Tibial nerve (tissue), 3 donors: Measurements from ENCODE around the genes COPRS, TMEM98 and CCL8.

- PRO-cap = unidirectional peak, minus-strand start at chr17:31859244; unidirectional peak, minus-strand start at chr17:31859288
- RAMPAGE, long total RNA, 3 experiments = no peak in any of the 3 experiments
Measured at GRCh38 chr17:31859093-31859768, at the start of gene COPRS. TSS of gene COPRS (minus strand) at chr17:31859244.

GRCh38 chr17:31999947-32000384, 7.2 kb upstream of the LRRC37B start:
- PRO-cap = no peak
- RAMPAGE, long total RNA, 3 experiments = no peak in any of the 3 experiments

DNA sequence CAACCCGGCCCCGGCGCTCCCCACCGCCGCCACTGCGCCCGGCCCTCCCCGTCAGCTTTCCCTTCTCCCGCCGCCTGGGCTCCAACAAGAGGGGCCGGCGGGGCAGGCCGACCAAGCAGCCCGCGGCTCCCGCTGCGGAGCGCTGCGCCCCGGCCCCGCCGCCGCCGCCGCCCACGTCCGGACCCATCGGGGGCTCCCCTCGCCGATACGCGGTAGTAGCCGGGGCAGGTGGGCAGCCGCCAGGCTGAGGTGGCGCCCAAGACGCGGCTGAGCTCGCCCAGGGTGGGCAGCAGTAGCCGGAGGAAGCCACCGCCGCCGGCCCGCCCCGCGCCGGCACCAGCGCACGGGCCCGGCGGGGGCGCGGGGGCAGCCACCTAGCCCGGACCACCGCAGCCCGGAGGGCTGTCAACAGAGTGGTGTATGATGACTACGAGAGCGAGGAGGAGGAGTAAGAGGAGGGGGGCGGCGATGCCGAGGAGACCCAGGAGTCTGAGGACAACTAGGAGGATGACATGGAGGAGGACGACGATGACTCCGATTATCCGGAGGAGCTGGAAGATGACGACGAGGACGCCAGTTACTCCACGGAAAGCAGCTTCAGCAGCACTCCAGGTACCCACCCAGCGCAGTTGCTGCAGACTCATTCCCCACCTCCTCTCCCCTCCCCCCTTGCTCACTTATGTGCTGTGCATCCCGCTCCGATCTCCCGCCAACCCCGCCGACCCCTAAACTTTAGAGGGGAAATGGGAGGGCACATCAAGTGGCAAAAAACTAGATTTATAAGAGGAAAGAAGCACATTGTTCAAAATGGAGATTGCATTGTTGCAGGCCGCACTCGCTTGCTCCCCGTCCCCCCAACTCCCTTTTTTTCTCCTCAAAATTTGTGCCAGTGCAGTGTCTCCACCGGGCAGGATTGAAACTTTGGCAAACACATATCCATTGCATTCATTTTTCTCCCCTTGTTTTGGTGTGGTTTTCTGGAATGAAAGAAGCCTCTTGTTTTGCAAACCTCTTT, 645 bp downstream of the LRRC37B start:
- PRO-cap = unidirectional peak, minus-strand start at position 663 of the sequence
- RAMPAGE, long total RNA, 3 experiments = start-site peak on the plus strand in 2 of 3 experiments, centred at positions 507 to 513 of the sequence, 7 reads per replicate

GRCh38 chr17:32047042-32048127, 40.2 kb downstream of the LRRC37B start:
- PRO-cap = no peak
- RAMPAGE, long total RNA, 3 experiments = no peak in any of the 3 experiments

- PRO-cap = bidirectional peak, plus-strand start at chr17:32142512, minus-strand start at chr17:32142169
- RAMPAGE, long total RNA, 3 experiments = no peak in any of the 3 experiments
Measured at GRCh38 chr17:32141968-32142227, 404 bp upstream of the RHOT1 start.

DNA sequence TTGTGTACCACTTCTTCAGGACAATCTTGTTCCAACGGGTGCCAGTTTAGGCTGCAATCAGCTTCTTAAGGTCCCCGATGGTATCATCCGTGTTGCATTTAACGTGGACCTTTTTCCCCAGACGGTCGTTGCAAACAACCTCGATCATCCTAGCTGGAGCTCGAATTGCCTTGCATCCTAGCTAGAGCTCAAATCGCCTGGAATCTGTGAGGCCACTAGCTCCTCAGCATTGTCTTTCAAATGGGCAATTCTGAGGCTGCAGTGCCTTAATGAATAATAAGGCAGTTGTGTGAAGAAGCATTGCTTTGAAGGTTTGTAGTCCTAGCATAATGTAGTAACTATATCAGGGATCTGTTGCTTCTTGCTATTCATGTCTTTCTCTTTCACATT, 37.7 kb upstream of the RHBDL3 start:
- PRO-cap = no peak
- RAMPAGE, long total RNA, 3 experiments = no peak in any of the 3 experiments

DNA sequence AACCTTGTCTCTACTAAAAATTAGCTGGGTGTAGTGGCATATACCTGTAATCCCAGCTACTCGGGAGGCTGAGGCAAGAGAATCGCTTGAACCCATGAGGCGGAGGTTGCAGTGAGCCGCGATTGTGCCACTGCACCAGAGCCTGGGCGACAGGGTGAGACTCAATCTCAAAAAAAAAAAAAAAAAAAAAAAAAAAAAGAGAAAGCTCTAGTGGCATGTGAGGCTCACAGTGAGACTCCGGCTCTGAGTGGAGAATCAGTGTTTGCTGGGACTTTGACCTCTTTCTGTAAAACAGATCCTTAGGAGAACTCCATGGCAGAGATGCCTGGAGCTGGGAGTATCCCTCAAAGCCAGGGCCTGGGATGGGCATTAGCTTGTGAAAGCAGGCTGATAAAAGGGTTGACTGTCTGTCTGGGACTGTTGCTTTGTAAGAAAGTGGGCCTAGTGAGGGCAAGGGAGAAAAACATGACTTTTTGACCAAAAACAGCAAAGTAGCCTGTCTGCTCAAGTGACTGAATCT, 46.4 kb downstream of the ZNF207 start:
- PRO-cap = no peak
- RAMPAGE, long total RNA, 3 experiments = no peak in any of the 3 experiments

DNA sequence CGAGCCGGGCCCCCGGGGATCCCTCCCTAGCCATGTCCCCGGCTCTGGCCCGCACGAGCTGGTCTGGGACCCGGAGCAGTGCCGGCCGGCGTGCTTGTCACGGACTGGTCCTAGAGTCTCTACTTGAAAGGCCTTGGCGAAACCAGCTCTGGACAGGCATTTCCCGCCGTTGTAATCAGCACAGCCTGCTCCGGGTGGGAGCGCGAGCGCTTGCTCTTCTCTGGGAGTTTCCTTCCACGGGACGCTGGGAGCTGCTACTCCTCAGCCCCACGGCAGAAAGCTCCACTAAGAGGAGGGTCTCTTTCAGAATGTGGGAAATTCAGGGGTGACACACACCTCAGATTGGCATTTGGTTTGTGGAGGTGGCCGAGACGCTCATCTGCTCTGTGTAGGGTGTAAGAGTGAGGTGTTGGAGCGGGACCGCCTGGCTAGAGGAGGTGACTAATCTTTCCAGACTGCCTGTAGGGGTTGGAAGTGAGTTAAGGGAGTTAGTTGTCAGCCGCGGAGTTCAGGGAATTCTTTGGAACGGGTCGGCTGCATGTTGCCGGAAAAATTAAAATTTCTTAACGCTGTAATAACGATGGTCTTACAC, 662 bp downstream of the PSMD11 start:
- PRO-cap = no peak
- RAMPAGE, long total RNA, 3 experiments = no peak in any of the 3 experiments

- PRO-cap = no peak
- RAMPAGE, long total RNA, 3 experiments = start-site peak on the minus strand in 1 of 3 experiments, at chr17:32555696-32555796 at its widest, 9 reads per replicate
Measured at GRCh38 chr17:32555527-32556632, 69.1 kb downstream of the CDK5R1 start.

GRCh38 chr17:32569225-32569968, 82.6 kb downstream of the CDK5R1 start:
- PRO-cap = no peak
- RAMPAGE, long total RNA, 3 experiments = no peak in any of the 3 experiments

GRCh38 chr17:32600107-32601338, 113.7 kb downstream of the CDK5R1 start:
- PRO-cap = no peak
- RAMPAGE, long total RNA, 3 experiments = no peak in any of the 3 experiments

- PRO-cap = no peak
- RAMPAGE, long total RNA, 3 experiments = start-site peak on the minus strand in 1 of 3 experiments, at chr17:32736188-32736477 at its widest, 5 reads per replicate
Measured at GRCh38 chr17:32736189-32736544, 140.8 kb downstream of the MYO1D start.

DNA sequence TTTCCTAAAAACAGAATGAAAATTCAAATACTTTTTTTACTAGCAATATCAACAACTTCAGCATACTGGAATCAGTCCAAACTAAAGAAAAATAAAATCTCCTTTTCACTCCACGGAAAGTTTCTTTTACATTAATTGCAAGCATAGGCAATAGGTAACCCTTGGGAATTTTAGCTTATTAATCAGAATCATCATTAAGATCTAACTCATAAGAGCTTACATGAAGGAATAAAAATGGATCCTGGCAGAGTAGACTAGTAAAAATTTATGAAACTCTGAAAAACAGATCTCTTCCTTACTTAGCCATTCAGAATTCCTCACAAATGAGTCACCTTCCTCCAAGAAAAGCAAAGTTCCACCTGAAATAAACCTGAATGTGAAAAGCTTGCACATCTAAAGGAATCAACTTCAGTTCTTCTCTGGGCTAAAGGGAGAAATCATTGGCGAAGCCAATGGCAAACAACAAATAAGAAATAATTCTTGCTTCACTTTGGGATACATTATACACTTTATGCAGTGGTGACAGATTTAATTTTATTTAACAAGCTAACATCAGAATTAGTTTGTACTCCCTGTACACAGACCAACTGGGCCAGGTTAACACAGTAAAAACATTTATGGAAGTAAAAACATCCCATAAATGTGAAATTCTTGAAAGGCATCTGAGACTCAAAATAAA, 22.7 kb downstream of the MYO1D start:
- PRO-cap = no peak
- RAMPAGE, long total RNA, 3 experiments = no peak in any of the 3 experiments

GRCh38 chr17:32877526-32877824, 551 bp upstream of the MYO1D start:
- PRO-cap = no peak
- RAMPAGE, long total RNA, 3 experiments = no peak in any of the 3 experiments

GRCh38 chr17:32927576-32928935, at the start of gene TMEM98:
TSS of gene TMEM98 (plus strand) at chr17:32928153.
- PRO-cap = unidirectional peak, plus-strand start at chr17:32927810; bidirectional peak, plus-strand start at chr17:32928153, minus-strand start at chr17:32927966
- RAMPAGE, long total RNA, 3 experiments = start-site peak on the plus strand in 3 of 3 experiments, at chr17:32928172-32928221 at its widest, 186 to 562 reads per replicate

- PRO-cap = no peak
- RAMPAGE, long total RNA, 3 experiments = no peak in any of the 3 experiments
Measured at GRCh38 chr17:33803583-33804117, 451.4 kb upstream of the CCL2 start.

DNA sequence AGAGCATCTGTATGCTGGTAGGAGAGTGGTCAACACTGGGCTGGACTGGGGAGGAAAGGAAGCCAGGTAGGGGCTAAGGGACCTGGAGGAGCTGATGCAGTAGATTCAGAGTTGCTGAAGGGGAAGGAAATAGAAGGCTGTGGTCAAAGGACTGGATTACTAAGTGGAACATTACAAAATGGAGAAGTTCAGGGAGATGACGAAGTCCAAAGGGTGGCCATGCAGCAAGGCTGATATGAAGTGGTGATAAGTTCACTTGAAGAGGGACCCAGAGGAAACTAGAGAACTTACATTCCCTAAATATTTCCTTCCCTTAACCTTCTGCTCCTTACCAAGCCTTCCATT, 8.6 kb upstream of the CCL2 start:
- PRO-cap = no peak
- RAMPAGE, long total RNA, 3 experiments = no peak in any of the 3 experiments

DNA sequence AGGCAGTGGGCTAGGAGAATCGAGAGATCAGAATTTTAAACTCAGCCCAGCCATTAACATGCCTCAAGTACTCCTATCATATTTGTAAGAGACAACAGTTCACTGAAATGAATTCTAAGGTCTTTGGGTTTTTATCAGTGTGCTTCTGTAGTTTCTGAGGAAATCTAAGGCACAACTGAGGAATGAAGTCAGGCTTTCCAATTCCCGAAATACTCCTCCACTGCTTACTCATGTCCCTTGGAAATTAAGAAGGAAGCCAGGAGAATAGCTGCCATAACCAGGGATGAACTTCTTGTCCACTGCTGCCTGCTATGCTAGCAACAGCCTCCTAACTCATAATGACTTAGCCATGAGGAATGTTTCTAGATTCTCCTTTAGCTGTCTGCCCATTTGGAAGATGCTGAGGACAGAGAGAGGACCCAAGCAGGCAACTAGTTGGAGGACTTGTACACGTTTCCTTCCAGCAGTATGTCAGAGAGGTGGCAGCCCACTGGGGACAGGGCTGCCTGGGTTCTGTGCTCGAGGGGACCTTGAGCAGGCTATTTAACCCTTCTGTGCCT, 1.0 kb upstream of the CCL2 start:
- PRO-cap = no peak
- RAMPAGE, long total RNA, 3 experiments = no peak in any of the 3 experiments

DNA sequence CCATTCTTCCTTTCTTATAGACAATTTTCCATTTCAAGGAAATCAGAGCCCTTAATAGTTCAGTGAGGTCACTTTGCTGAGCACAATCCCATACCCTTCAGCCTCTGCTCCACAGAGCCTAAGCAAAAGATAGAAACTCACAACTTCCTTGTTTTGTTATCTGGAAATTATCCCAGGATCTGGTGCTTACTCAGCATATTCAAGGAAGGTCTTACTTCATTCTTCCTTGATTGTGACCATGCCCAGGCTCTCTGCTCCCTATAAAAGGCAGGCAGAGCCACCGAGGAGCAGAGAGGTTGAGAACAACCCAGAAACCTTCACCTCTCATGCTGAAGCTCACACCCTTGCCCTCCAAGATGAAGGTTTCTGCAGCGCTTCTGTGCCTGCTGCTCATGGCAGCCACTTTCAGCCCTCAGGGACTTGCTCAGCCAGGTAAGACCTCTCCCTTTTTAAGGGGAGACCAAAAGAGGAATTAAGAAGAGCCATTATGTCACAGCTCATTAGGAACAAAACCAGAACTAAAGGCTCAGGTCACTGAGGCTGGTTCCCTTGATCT, at the start of gene CCL8:
Gene CCL8 (plus strand): TSS at position 290 of the 556 bp plus-strand sequence.
- PRO-cap = no peak
- RAMPAGE, long total RNA, 3 experiments = no peak in any of the 3 experiments

DNA sequence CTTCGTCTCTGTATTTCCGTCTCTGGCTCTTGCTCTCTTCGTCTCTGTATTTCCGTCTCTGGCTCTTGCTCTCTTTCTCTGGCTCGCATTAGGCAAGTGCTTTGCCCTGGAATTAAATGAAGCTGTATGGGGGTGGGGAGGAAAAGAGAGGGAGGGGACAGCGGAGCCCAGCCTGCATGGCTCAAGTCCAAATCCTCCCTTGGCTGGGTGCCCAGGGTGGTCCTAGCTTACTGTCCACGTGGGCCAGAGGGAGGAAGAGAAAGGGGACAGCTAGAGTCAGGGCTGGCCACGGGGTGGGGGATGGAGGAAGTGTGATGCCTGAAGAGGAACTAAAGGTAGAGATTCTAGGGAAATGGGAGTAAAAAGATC, 7.7 kb upstream of the TMEM132E start:
- PRO-cap = no peak
- RAMPAGE, long total RNA, 3 experiments = no peak in any of the 3 experiments